Daoy (cell line): ENCODE measurements around the genes MCM5, APOL5 and RBFOX2.

GRCh38 chr22:33302635-33303111 lies 244.5 kb upstream of the SYN3 start:
- RAMPAGE, long total RNA: no peak

DNA sequence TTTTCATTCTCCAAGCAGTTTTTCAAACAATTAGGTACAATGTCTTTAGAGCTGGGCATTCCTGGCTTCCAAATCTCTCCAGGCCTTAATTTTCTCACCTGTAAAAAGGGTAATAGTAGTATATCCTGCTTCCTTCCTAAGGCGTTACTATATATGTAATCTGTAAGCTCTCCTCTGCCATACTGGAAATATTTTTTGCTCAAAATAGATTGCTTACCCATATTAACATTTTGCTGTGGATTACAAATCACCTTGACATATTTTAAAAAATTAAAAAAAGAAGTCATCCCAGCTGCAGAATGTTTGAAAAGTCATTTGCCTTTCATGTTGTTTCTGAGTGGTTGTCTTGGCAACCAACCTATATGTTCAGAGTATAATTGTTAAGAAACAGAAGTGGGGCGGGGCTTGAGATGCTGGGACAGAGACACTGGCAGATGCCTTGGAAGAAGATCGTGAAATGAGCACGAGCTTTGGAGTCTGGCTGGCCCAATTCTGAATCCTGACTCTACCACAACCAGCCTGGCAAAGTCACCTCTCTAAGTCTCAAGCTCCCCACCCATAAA lies 348.3 kb downstream of the LARGE1 start:
- RAMPAGE, long total RNA: no peak

GRCh38 chr22:33919046-33919901 lies 1.0 kb downstream of the LARGE1 start:
- RAMPAGE, long total RNA: no peak

GRCh38 chr22:33922239-33923172 lies 2.2 kb upstream of the LARGE1 start:
- RAMPAGE, long total RNA: no peak

- RAMPAGE, long total RNA: no peak
These were observed 748 bp downstream of the ISX start for GRCh38 chr22:35066508-35067304.

GRCh38 chr22:35102757-35103622 lies 37.0 kb downstream of the ISX start:
- RAMPAGE, long total RNA: no peak

DNA sequence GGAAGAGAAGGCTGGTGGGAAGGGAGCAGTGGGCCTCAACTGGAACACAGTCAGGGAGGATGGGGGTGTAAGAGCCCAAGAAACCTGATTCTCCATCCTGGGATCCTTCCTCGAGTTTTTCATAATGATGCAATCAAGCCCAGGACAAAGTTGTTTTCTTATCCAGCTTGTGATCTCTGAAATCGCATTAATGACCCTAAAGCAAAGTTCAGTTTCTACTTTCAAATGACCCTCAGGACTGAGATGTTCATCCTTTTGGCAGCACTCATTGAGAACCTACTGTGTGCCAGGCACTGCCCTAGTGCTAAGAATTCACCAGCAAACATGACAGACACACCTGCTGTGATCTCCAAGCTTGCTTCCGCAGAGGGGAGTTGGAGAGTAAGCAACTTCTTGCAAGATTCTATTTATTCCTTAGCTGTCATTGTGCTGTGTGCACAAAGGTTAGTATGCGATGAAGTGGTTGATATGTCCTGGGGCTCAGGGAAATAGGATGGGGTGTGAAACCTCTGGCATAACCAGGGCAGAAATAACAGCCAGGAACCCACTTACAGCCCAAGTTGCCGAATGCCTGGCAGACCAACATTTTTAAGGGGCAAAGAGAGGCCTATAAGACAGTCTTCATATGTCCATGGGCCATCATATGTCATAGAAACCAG lies 45.4 kb downstream of the ISX start:
- RAMPAGE, long total RNA: no peak

- RAMPAGE, long total RNA: no peak
These were observed 68.7 kb downstream of the ISX start for GRCh38 chr22:35134613-35135164.

DNA sequence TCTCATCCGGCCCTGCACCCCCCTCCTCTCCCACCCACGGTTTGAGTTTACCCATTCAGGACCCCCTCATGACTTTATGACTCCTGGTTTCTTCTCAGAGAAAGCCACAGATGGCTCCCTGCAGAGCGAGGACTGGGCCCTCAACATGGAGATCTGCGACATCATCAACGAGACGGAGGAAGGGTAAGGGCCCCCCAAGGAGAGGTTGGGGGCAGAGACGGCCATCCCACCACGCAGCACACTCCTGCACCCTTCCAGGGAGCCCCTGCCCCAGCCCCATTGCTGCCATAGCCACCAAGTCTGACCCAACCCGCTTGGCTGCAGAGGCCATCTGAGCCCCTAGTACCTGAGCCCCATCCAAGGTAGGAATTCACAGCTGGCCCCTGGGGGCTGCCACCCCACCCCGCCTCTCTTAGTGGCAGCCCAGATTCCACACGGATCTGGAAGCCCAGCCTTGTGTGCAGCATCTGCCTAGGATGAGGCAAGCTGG lies 18.1 kb downstream of the TOM1 start:
- RAMPAGE, long total RNA: no peak

- RAMPAGE, long total RNA: no peak
These were observed 27.5 kb upstream of the HMOX1 start for GRCh38 chr22:35353271-35353855.

DNA sequence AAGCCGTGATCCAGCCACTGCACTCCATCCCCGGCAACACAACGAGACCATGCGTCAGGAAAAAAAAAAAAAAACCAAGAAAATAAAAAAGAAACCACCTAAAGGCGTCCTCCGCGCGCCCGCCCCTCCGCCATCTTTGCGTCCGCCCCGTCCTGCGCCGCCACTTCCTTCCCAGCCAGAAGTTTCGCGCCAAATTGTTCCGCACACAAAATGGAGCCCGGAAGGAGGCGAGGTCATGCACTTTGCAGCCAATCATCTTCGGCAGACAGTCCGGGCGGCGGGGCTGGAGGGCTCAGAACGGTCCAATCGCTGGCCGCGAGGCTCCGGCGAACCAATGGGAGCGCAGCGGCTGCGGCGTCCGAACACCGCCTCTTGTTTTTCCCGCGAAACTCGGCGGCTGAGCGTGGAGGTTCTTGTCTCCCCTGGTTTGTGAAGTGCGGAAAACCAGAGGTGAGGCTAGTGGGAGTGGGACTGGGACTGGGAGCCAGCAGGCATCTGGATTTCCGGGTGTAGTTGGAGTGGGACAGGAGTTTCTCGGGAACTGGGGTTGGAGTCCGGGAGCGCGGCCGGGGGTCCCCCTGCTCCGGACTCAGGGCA lies at the start of gene MCM5:
MCM5 (plus strand) TSS at position 382 of the 597 bp plus-strand sequence.
- RAMPAGE, long total RNA: start-site peak on the plus strand centred at position 412 of the sequence, 38 bp wide, 79 and 28 reads in 2 replicates

GRCh38 chr22:35526999-35527454 lies 13.6 kb upstream of the RASD2 start:
- RAMPAGE, long total RNA: no peak

GRCh38 chr22:35611559-35612464 lies 5.3 kb downstream of the MB start:
- RAMPAGE, long total RNA: no peak

DNA sequence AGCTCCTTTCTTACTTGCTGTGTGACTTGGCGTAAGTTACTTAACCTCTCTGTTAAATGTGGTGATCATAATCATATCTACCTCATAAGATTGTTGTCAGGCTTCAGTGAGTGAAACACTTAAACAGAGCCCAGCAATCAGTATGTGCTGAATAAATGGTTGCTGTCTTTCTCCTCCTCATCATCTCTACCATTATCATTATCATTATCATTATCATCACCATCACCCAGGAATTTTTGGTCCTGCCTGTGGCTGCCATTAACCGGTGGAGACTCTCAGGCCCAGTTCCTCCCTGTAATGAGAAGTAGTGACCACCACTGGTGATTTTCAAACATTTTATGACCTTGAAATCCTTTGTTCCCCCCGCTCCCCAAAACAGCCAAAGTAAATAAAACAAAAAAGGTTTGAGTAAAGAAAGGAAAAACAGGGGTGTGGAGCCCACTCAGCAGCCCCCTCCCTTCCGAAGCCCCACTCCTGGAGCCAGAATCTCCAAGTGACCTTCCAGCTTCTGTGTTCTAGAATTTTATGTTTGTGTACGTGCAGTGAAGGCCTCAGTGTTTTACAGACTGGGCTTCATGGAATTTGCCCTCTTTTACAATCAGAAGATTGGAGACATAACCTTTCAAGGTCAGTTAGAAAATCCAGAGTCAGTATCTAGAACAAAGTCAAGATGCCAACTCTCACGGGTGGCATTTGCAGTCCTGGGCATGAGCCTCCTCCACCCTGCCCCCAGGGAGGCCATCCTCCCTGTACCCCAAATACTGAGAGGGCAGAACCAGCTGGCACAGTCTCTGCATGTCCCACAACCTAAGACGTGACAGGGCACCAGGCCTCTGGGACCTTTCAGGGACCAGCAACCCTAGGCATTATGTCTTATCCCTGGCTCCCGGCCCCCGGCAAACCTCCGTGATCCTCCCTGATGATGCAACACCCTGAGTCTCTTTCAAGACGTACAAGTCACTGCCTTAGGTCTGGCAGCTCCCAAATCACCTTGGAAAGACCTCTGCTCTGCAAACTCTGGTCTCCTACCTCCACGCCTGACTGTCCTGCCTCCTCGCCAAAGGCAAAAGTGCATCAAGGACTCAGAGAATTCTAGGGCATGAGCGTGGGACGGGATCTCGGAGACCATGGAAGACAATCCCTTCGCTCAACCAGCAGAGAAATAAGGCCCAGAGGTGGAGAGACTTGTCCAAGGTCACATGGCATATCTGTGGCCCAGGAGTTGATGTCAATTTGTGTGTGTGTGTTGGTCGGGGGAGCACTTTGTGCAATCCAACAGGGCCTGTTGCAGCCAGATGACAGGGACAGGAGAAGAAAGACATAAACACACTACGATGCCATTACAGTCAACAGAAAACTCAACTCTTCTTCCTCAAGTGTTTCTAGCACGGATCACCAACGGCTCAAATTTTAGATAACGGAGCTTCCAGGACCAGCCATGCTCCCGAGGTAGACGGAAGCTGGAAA lies 2.1 kb downstream of the MB start:
- RAMPAGE, long total RNA: no peak

- RAMPAGE, long total RNA: no peak
These were observed 615 bp downstream of the APOL6 start for GRCh38 chr22:35648829-35649292.

DNA sequence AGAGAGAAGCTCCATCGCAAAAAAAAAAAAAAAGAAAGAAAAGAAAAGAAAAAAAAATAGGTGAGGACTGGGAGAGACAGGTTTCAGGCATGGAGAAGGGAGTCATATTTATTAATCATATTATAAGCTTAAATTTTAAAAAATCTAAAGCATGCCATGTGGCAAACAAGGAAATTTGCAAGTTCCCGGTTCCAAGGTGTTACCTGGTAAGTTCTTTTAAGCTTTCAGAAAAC lies at the start of gene APOL5:
APOL5 (plus strand) TSS at position 152 of the 233 bp plus-strand sequence.
- RAMPAGE, long total RNA: no peak

- RAMPAGE, long total RNA: no peak
These were observed 134.8 kb downstream of the RBFOX2 start for GRCh38 chr22:35893861-35894254.

DNA sequence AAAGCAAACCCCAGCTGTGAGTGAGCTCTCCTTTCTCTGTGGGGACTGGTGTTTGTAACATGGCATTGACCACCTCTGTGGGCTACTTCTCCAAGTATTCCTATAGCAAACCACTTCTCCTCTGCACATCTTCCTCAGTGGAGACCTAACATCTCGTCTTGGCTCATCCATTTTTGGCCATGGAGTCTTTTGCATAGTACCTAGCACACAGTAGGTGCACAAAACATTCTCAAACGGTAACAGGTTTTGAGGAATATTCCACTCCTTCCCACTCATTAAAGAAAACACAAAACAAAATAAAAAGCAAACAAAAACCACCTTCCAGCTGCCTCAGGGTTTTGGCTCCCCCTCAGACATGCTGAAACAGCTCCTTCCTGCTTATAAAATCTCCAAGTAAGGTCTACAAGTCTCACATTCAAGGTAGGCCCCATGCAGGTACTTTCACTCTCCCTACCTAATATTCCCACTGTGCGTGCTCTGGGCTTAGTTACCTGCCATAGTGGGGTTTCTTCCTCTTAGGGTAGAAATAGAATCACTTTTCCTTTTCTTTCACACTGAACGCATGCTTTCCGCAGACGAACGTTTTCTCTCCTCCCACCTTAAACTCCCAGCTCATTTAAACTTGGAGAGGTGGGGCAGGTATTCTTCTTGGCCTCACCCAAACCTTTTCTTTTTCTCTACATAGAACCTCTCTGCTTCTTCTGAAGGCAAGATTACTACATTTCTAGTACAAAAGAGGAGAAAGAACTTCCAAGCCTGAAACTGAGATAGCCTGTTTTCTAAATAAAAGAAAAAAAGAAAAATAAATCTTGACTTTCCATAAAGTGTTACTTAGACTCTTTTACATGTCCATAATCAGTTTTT lies 132.3 kb downstream of the RBFOX2 start:
- RAMPAGE, long total RNA: no peak

- RAMPAGE, long total RNA: no peak
These were observed at the start of gene RBFOX2 for GRCh38 chr22:36028175-36029038. Gene RBFOX2, minus strand, starts transcription at chr22:36028824.

DNA sequence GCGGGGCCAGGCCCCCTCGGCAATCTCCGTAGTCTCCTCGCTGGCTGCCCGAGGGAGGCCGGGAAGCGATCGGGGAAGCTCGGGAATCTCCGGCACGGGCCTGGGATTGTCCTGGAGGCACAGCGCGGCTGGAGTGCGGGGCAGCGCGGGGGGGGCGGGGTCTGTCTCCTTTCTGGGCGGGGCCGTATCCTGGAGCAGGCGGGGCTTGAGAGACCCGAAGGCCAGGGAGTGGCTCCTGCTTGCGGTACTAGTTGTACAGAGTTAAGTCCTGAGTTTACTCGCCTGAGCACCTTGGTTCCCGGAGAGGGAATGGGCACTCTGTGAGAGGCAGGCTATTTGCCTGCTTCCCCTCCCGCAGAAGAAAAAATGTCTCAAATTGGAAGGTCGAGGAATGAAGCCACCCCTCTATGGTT lies 421 bp upstream of the RBFOX2 start:
- RAMPAGE, long total RNA: no peak